ENCODE results near the gene TLL2.

DNA sequence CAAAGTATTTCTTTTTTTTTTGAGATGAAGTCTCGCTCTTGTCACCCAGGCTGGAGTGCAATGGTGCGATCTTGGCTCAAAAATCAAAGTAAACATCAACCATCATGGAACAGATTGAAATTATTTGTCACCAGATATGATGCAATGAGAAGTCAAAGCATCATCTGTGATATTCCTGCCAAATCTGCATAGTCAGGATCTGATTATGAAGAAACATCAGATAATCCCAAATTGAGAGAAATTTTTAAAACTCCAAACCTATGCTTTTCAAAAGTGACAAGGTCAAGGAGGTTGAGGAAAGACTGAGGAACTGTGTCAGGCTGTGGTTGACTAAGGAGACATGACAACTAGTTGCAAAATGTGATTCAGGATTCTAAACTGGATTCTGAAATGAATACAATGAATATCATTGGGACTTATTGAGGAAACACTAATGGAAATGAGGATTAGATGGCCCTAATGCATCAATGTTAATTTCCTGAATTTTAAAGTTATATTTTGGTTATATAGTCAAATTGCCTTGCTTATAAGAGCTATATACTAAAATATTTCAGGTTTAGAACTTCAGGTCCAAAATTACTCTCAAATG lies 4.9 kb upstream of the CYP2C18 start:
- PRO-cap: no peak

GRCh38 chr10:94747649-94748365 lies 14.7 kb upstream of the CYP2C19 start:
- PRO-cap: no peak

GRCh38 chr10:95276272-95276564 lies 14.6 kb downstream of the PDLIM1 start:
- PRO-cap: no peak

GRCh38 chr10:95291384-95291729 lies 554 bp upstream of the PDLIM1 start:
- PRO-cap: no peak

- PRO-cap: no peak
These were observed 38.0 kb upstream of the PDLIM1 start for GRCh38 chr10:95328577-95329444.

DNA sequence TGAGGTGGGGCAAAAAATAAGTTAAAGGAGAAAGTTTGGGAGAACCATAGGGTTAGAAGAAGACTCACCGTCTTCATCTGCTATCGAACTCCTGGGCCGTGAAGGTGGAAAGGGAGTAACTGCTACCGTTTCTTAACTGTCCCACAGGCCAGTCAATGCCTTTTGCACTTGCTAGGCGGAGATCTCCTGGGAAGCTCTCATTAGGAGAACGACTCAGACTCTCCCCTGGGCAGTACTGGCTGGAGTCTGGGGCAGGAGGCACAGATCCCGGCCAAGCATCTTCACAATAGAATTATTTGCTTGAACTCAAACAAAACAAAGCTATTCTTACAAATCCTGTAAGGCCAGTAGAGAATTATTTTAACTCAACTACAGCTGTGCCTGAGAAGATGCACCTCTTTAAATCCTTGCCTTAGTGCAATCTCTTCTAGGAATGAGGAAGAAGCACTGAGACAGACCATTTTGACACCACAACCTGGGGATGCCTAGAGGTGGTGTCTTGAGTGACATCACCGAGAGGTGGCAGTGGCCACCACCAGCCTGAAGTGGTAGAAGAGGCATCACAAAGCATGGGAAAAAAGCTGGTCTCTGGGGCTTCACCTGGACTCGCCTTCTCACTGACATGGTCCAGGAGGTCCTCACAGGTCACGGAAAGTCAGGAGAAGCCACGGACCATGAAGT lies 99.0 kb upstream of the PDLIM1 start:
- PRO-cap: no peak

GRCh38 chr10:95506197-95506615 lies 55.0 kb downstream of the SORBS1 start:
- PRO-cap: no peak

- PRO-cap: no peak
These were observed 817 bp downstream of the SORBS1 start for GRCh38 chr10:95559976-95561132.

DNA sequence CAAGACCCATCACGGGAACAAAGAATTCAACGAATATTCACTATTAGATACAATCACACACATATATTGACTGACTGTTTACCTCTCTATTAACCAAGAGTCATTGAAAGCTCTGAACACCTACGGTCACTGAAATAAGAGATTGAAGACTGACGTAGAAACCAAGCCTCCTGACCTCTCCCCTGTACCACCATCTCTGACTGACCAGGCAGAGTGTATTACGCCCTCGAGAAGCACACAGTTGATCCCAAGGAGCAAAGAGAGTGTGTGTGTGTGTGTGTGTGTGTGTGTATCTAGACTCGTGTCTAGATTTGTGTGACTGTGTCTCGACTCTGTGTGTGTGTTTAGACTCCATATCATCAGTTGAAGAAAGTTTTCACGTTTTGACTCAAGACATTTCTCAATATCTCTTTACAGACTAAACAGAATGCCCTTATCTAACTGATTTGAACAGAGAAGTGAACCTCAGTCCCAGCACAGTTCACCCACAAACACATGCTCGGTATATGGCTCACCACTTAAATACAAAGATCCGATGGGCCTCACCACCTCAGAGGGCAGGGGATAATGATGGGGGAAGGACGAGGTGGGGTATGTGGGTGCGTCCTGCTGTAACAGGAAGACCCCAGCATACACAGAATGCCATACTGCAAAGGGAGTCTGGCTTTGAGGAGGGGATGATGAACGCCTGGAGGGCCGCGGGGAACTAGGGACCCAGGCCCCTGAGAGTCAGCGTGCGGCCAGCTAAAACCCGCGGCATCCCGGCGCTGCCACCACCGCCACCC lies 900 bp downstream of the ALDH18A1 start:
- PRO-cap: unidirectional peak, plus-strand start at position 567 of the sequence

DNA sequence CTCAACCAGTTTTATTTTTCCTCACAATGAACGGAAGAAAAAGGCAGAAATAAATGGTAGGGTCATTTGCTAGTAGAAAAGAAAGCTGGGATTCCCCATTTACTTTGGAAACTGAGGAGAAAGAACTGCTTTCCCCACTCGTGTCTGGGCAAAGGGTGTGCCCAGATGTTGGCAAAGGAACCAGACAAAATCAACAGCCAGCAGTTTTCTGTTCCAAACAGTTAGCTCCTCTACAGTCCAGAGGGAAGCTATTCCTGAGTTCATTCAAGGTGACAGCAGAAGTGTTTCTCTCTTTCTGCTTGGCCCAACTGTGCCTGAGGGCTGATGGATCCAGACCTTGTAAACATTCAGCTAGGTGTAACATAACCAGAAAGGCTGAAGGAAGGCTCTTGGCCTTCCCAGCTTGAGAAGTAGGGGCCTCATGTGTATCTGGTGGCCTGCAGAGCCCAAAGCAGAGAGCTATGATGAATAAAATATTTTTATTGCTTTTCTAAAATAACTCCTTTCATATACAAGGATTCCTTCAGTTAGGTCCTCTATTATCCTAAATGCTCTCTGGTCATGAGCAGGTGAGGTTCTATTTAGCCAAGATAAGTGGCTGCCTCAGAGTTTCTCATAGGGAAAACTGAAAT lies 7.0 kb upstream of the ALDH18A1 start:
- PRO-cap: no peak

DNA sequence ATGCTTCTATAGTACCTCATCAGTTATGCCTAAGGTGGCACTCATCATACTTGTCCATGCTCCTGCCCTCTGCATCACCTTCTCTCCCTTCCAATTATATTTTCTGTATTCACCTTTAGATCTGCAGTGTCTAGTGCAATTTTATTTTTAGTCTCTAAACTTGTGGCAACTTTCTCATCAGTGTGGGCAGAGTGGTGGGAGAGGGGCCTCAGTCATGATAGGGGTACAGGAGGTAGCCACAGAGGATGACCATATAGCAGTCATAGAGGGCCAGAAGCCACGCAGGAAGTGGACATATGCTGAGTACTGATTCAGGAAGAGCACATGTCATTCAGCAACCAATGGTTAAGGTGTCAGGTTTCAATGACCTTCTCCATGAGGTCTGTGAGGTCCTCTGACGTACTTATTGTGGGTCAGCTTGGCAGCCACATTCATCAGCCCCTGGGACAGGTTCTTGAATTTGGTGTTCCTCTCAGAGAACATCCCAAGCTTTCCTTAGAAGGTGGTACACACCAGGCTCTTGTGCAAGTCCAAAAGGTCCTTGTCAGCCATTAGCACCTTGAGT lies 2.6 kb downstream of the ENTPD1 start:
- PRO-cap: no peak

DNA sequence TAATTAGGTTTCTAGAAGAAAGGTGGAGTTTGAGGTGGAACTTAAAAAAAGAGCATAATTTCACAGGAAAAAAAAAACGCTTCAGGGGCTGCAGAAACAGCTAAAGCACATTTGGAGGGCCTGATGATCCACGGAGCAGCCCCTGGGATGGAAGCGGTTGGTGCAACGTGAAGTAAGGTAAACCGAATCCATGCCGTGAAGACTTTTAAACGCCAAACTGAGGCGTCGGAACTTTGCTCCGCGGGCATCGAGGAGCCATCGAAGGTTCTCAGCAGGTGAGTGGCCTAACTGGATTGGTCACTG lies 471 bp upstream of the CCNJ start:
- PRO-cap: bidirectional peak, plus-strand start at position 108 of the sequence, minus-strand start outside the sequence

DNA sequence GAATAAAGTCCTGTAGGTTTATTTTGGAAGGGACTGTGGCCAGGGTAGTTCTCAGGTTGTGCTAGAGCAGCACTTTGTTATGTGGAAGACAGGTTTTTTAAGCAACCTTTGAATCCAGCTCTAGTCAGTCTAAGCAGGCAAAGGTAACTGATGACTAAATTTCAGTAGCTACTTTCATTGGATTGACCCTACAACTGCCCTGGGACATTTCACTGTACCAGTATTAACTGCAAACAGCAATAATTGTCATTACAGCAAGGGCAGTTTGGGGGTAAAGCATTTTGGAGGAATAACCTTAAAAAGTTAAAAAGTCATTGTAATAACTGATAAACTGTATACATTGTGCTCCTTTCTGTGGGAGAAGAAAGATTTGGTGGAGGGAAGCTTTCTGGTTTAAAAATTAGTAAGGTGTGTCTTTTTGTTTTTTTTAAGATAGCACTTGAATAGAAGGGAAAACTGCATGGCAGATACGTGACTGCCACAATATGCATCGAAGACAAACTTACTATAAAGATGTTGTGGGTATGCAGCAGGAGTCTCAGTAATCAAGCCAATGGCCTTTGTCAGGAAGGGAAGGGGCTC lies 15.9 kb downstream of the CCNJ start:
- PRO-cap: no peak

GRCh38 chr10:96288195-96288815 lies 15.9 kb upstream of the DNTT start:
- PRO-cap: bidirectional peak, plus-strand start at chr10:96288479, minus-strand start at chr10:96288519

GRCh38 chr10:96369778-96370350 lies 11.1 kb upstream of the OPALIN start:
- PRO-cap: no peak

- PRO-cap: unidirectional peak, minus-strand start at chr10:96375200
These were observed 16.4 kb upstream of the OPALIN start for GRCh38 chr10:96374980-96375750.

GRCh38 chr10:96508968-96509547 lies 4.7 kb downstream of the TLL2 start:
- PRO-cap: no peak

DNA sequence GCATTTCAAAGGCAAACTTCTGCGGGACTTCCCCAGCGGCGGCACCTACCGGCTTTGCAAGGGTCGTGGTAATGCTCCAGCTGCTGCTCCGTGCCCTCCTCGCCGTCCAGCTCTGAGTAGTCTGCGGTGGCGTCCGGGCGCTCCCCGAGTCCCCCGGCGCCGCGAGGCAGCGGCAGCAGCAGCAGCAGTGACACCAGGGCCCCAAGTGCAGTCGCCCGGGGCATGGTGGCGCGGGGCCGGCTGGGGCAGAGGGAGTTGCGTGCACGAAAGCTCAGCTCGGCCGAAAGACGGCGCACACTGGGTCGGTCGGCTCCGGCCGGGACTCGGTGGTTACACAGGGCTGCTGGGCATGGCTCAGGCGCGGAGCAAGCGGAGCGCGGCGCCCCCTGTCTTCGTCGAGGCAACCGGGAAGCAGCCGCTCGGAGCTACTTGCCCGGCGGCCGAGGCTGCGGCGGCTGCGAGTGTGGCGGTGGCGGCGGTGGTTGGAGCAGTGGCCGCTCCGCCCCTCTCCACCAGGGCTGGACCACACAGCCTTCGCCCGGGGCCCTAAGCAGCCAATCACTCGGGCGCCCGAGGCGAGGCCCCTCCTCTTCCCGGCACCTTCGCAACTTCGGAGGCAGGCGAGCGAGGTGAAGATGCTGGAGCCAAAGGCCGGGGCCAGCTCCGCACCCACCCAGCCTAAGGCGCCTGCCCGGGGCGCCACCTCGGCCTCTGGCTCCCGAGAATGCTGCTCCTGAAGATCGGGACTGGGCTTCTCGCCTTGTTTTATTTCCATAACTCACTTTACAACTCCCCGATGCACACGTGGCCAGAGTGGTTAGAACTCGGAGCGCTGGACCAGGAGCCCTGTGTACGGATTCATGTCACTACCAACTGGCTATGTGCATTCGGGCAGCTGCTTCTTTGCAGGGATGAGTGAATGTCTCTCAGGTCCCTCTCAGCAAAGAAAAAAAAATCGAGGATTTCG lies at the start of gene TLL2:
TSS of gene TLL2 (minus strand) at position 465 of the 967 bp plus-strand sequence.
- PRO-cap: no peak

DNA sequence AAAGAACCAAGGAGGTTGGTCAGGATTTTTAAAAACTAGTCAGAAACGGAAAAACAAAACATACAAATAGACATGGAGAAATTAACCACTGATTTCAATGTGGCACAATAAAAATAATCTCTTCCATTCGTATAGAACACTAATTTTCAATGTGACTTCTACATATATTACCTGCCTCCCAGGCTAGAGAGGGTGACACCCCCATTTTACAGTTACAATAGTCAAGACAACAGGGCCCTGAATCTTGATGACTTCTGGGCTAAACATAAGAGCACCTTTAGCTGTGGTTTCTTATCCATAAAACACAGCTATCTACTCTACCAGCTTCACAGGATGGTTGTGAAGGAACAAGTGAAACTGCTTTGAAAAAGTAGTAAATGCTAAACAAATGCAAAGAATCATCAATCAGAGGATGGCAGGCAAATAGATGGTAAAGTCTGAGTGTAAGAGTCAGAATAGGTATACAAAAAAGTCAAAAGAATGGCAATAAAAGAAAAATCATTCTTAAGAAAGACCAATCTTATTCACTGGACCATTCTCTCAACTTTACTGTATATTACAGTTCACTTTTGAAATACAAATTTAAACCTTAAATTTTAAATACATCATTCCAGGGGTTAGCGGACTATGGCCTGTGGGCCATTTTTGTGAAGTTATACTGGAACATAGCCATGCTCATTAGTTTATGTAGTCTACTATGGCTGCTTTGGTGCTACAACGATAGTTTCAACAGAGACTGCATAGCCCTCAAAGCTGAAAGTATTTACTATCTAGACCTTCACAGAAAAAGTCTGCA lies 3.7 kb upstream of the TLL2 start:
- PRO-cap: no peak

GRCh38 chr10:96520773-96521601 lies 7.3 kb upstream of the TLL2 start:
- PRO-cap: no peak

All from NALM6 (cell line).